Neural cell (in vitro differentiated cells): Measurements from ENCODE around the genes ABHD16A and LY6G6D.

DNA sequence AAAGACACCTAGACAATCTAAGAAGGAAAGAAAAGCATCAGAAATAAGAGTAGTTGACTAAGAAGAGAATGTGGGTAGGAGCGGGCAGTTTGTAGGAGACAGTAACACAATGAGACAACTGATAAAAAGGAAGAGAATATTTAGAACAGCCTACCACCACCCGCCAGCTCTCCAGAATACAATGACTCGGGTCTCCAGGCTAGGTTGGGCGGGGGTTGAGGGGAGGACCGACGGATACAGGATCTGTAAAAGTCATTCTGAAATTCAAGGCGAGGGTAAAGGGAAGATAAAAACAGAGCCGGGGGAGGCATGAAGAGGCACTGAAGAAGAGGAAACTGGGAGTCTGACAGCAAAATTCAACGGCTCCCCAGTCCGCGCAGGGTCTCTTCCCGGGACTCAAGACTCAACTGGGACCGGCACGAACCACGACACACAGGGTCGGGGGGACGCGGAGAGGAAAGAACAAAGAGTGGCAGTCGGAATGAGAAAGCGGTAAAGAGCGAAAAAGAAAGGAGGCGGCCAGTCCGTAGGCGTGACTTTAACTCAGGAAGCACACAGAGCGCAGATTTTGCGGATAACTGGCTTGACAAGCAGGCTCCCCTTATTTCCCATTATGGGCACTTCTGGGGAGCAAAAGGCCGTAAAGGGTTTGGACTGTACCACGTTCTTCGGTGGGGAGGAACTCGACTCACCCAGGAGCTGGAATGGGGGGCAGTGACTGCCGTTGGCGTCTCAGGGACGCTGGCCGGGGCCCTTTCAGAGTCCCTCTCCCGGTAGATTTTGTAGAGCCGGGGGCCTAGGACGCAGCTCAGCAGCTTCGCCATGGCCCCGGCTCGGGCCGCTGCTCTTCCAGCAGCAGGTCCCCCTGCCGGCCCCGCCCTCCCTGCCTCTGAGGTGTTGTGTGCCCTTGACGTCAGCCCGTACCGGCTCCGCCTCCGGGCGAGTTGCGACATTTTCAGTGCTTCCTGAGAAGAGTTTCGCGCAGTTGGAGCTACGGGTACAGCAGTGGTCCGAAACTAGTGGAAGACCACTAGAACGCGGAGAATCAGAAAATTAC is at the start of gene ABHD16A:
Gene ABHD16A, minus strand, starts transcription at position 867 of the 1,057 bp plus-strand sequence.
- RAMPAGE, long total RNA, result start-site peak on the minus strand centred at position 857 of the sequence, 48 bp wide, 858 and 911 reads in 2 replicates

- RAMPAGE, long total RNA, result no peak
These were observed at the start of gene LY6G6D for GRCh38 chr6:31714952-31715815. LY6G6D (plus strand) TSS chr6:31715348.

DNA sequence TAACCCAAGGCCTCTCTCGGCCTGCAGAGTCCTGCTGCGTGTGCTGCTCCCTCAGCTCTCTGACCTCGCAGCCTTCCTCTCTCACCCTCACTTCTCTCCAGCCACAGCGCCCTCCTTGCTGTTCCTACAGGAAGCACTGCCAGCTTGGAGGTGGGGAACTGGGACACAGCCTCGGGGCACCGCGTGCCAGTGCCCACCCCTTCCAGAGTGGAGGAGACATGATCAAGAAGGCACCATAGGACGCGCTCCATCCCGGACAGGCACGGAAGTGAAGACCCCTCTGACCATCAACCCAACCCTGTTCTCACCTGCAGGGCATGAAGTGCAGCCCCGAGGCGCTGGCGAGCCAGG is 1.5 kb downstream of the VWA7 start:
- RAMPAGE, long total RNA, result no peak

GRCh38 chr6:31819448-31819826 is 4.1 kb downstream of the HSPA1A start:
- RAMPAGE, long total RNA, result no peak

DNA sequence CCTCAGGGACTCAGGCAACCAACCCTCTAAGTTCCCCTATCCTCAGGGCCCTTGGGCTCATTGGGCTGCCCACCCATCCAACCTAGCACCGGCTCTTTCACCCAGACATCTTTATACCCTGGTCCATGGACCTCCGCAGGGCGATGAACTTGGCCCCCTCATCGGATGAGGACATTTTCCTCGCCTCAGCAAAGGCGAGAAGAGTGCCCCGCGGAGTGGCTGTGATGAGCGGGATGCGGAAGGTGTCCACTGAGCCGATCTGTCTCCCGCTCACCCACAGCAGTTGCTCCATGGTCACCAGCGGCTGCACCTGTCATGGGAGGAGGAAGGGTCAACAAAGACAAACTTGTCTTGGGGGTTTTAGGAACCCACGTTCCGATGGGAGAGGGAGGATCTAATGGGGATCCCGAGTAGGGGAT is 730 bp downstream of the NEU1 start:
- RAMPAGE, long total RNA, result no peak

- RAMPAGE, long total RNA, result no peak
These were observed 2.0 kb upstream of the NEU1 start for GRCh38 chr6:31864470-31865203.

DNA sequence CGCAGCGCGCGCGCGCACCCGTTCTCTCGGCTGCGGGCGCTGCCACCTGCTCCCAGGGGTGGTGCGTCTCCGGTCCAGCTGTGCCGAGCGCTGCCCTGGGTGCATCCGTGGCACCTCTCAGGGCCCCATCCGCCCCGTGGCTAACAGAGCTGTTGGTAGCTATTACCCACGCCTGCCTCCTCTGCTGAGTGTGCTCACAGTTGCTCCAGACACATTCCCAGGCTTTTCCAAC is 428 bp upstream of the ZBTB12 start:
- RAMPAGE, long total RNA, result no peak

- RAMPAGE, long total RNA, result no peak
These were observed 1.4 kb downstream of the CFB start for GRCh38 chr6:31947000-31947971.

- RAMPAGE, long total RNA, result no peak
These were observed 3.8 kb downstream of the CFB start for GRCh38 chr6:31949638-31950133.

- RAMPAGE, long total RNA, result no peak
These were observed 9.2 kb upstream of the C4B start for GRCh38 chr6:32005169-32006008.

DNA sequence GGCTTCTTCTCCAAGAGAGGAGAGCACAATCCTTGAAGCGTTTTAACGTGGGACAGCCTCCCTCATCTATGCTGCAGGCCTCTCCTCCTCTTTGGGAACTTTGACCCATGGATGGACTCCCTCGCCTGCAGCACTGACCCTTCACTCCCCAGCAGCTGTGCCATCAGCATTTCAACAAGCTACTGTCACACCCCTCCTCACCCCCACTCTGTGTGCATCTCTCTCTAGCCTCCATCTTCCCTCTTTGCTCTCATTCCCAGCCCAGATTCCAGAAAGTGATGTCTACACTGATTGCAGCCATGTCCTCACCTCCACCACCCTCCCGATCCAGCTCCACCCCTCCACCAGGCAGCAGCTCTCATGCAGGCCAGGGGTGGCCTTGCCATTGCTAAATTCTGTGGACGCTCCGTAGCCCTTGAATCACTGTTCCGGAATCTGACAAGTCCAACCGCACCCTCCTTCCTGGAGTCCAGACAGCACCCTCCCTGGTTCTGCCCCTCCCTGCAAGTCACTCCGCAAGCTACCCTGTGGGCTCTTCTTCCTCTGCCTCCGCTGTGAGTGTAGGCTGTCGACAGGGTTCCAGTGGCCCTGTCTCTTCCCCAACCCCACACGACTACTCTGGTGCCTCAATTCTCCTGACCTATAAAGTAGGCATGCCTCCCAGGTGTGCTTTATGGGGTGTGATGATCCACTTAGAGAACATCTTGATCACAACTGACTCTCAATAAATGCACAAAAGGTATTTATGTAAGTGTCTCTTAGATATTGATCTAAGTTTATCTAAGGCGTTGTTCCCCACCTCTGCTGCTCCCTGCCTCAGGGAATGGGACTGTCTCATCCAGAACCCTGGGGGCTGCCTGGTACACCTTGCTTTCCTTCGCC is 26.2 kb downstream of the TNXB start:
- RAMPAGE, long total RNA, result no peak

DNA sequence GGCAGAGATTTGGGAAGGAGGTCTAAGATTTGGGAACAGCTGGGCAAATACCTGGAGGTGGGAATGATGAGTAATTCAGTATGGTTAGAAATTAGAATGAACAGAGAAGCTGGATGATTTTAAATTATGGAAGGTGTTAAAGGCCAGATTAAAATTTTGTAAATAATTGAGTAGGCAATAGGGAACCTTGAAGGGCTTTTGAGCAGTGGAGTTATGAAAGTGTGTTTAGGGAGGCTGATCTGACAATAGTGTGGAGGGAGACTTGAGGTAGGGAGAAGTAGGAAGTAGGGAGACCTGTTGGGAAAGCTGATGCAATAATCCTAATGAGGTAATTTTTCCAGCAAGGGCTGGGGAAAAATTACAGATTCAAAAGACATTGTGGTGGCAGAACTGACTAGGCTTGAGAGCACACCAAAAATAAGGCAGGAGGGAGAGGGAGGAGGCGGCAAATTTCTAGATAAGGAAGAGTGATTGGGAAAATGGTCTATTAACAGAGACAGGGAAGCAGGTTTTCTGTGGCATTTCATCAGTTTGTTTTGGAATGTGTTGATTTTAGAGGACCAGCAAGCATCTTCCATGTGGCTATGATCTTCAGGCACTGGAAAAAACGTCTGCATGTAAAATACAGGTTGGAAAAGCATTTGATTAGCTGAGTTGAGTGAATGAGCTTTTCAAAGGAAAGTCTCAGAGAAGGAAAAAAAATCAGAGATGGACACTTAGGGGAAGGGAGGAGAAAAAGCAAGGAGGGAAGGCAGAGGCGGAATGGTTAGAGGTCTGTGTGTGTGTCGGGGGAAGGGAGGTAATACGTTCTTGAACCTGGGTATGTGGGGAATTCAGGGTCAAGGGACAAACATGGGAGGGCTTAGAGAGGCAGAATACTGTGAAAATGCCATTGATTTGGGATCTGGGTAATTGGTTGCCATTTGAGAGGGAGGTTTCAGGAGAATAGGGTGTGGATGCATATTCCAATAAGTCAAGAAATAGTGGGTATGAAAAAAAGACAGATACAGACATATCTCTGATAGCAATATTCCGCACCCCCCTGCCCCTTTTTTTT is 5.3 kb downstream of the PRRT1 start:
- RAMPAGE, long total RNA, result no peak

GRCh38 chr6:32168554-32169401 is 4.4 kb downstream of the EGFL8 start:
- RAMPAGE, long total RNA, result no peak

DNA sequence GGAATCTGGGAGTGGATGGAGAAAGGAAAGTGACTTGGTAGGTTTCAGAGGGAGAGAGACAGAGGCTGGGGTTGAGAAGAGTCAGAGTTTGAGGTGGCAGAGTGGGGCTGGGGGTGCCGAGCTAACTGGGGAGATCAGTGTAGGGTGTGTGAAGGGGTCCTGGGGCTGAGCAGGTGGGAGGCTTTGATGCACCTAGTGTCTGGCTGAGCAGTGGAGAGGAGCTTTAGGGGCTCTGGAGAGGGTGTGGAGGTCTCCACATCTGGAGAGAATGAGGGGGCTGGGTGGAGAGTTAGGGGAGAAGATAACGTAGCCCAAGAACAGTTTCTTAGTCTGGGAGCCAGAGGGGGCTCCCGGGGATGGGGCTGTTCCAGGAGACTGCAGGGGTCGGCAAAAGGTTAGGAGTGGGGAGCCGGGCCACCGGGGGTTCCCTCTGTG is 917 bp downstream of the PBX2 start:
- RAMPAGE, long total RNA, result no peak

DNA sequence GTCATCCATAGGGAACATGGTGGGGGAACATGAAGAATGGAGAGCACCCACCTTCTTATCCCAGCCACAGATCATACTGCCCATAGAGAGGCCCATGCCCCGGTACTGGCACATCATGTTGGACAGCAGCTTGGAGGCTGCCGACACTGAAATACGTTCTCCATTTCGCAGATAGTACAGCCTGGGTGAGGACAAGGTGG is 1.9 kb downstream of the PSMB8 start:
- RAMPAGE, long total RNA, result no peak

GRCh38 chr6:32945102-32946024 is 4.5 kb upstream of the HLA-DMB start:
- RAMPAGE, long total RNA, result no peak

GRCh38 chr6:33067602-33068109 is 8.1 kb upstream of the HLA-DPB1 start:
- RAMPAGE, long total RNA, result no peak

GRCh38 chr6:33073233-33074062 is 2.3 kb upstream of the HLA-DPB1 start:
- RAMPAGE, long total RNA, result no peak

DNA sequence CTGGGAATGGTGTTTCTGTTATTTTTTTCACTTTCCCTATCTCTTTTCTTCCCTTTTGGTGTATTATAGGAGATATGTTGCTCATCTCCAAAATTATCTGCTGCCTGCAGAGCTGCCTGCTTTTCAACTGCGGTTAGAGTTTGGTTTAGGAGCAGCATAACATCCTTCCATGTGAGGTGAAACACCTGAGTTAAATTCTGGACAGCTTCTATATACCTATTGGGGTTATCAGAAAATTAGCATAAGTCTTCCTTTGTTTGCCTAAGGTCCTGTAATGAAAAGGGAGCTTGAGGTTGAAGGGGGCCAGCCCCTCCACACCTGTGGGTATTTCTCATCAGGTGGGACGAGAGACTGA is 45.8 kb downstream of the HLA-DPB1 start:
- RAMPAGE, long total RNA, result no peak

DNA sequence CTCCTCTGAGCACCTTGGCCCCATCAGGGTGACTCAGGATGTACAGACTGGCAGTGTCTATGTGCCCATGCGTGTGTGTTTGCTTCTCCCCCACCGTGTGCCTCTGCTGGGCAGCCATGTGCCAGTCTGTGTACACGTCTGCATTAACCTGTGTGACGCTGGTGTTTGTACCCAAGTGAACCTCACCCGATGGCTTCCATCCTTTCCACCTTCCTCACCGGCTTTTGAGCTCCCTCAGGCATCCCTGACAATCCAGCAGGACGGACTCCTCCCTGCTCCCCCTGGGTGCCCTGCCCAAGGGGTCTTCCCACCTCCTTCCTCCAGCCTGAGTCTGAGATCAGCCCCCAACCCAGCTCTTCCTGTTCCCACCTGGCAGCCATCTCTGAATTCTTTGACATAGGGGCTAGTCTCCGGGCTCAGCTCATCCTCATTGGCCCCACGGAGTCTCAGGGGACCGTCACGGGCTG is 28.3 kb downstream of the COL11A2 start:
- RAMPAGE, long total RNA, result no peak